ENCODE data around the genes UBTD1 and HOGA1.

GRCh38 chr10:96567432-96567905 is 19.3 kb downstream of the TM9SF3 start:
- PRO-cap: no peak
- RRBS: no CpG with 5 or more reads among the region's 2 CpGs

GRCh38 chr10:96610772-96611343 is 24.0 kb upstream of the TM9SF3 start:
- PRO-cap: no peak
- RRBS: no CpG with 5 or more reads among the region's 7 CpGs

GRCh38 chr10:96673289-96674130 is 46.8 kb downstream of the PIK3AP1 start:
- PRO-cap: no peak
- RRBS: no CpG with 5 or more reads among the region's 11 CpGs

DNA sequence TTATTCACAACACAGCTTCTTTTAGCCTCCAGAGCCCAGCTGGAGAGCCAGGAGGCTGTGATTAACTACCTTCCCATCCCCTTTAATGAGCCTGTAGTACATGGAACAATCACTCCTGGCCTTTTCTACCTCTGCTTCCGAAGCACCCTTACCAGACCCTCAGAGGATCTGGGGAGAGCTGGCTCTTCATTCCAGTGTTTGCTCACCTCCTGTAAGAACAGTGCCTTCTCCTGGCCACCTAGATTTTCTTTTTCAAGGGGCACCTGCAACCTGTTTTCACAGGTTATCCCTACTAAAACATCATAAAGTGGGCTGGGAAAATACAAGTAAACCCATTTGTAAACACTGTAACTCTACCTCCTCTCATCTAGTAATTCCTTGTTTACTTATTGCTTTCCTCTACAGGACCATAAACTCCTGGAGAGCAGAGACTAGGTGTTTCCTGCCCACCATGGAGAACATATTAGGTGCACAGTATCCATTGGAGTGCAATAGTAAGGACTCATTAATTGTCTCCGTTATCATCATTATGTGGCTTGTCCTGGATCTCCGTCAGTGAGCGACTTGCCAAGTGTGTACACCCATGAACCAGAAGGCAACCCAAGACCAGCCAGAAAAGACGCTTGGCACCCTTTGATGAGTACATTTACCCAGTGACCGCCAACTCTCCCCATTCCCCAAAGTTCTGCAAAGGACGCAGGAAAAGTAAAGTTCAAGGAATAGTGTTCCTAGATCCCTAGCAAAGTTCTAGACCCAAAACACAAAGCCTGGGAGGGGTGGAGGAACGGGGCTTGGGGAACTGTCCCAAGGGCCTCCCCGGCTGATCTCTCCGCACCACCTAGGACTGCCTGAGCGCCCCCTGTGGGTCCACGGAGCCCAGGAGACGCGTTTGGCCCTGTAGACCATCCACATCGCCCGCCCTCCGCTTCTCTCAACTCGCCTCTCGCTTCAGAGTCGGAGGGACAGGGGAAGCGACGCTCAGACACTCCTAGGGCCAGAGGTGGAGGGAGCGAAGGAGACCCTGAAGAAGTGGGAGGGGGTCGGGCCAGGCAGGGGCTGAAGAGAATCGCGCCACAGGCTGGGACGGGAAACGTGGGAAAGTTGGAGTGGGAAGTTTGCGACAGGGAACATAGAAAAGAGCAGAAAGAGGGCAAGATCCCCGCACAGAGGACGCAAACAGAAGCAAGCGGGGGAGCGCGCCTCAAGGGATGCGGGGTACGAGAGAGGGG is 784 bp downstream of the PIK3AP1 start:
- PRO-cap: bidirectional peak, plus-strand start at position 951 of the sequence, minus-strand start at position 822 of the sequence
- RRBS: no CpG with 5 or more reads among the region's 36 CpGs

DNA sequence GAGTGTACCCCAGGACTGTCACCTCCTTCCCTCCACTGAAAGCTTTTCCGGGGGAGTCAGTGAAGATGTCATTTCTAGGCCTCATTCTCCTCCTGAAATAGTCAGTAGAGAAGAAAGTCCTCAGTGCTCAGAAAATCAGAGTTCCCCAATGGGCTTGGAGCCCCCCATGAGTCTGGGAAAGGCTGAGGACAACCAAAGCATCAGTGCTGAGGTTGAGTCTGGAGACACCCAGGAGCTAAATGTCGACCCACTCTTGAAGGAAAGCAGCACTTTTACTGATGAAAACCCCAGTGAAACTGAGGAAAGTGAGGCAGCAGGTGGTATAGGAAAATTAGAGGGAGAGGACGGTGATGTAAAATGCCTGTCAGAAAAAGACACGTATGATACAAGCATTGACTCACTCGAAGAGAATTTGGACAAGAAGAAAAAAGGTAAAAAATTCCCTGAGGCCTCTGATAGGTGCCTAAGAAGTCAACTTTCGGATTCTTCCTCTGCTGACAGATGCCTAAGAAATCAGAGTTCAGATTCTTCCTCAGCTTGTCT is 150.4 kb downstream of the LCOR start:
- PRO-cap: no peak
- RRBS: no CpG with 5 or more reads among the region's 6 CpGs

GRCh38 chr10:96984712-96985118 is 152.6 kb downstream of the LCOR start:
- PRO-cap: no peak
- RRBS: no CpG with 5 or more reads among the region's 12 CpGs

GRCh38 chr10:97274867-97275264 is 17.6 kb downstream of the ARHGAP19 start:
- PRO-cap: no peak
- RRBS: no CpG with 5 or more reads among the region's 10 CpGs

DNA sequence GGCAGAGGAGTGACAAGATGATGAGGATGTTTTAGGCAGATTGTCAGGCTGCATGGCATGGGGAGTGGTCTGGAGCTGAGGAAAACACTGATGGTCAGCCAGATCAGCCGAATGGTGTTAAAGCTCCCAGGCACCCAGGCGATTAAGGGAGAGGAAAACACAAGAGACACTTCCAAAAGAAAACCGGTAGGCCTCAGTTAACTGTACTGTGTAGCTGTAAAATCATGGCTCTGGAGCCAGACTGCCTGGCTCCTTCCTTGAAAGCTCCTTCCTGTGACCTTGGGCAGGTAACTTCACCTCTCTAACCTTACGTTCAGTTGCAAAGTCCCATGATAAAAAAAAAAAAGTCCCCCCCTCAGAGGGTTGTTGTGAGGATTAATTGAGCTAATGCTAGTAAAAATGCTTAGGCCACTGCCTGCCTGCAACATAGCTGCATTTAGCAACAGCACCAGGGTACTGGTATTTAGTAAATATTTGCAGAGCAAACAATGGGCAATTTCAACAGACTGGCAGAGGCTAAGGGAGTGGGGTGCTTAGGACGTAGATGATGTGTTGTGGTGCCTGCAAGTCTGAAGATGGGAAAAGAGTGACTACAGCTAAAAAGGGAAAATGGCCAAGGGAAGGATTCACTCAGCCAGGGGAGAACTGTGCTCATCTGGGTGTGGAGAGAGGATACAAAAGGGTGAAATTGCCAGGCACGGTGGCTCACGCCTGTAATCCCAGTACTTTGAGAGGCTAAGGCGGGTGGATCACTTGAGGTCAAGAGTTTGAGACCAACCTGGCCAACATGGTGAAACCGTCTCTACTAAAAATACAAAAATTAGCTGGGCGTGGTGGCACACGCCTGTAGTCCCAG is 6.7 kb downstream of the FRAT2 start:
- PRO-cap: no peak
- RRBS: no CpG with 5 or more reads among the region's 11 CpGs

- PRO-cap: no peak
- RRBS: no CpG with 5 or more reads among the region's 2 CpGs
Observed at GRCh38 chr10:97356541-97356945, 22.0 kb upstream of the FRAT2 start.

DNA sequence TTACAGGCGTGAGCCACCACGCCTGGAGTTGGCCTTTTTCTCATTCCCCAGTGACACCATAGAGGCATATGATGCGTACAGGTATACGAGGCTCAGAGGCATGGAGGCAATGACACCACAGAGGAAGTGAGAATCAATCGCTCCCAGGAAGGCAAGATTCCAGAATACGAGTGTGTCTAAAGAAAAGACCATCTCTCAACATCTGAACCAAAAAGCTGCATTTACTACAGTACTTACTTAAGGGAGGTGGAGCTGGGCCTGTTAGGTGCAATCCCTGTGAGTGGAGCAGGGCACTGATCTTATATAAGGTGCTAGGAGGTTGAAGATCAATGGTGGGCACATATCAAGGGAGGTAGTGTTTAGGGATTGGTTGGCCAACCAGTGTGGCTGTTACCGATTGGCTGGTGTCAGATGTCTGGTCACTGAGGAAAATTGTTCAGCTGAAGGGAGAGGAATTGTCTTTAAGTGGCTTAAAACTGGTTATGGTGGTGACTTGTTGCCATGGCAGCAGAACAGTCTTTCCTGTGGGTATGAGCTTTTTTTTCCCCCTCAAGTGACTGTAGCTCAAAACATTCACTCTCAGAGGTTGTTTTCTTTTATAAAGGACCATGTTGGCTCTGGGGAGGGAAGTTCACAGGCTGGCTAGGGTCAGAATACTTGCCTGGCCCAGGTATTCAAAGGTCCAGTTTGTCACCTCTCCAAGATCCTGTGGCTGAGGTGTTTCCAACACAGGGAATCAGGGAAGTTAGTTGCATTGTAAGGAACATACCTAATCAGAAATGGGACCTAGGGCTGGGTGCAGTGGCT is 12.1 kb upstream of the PGAM1 start:
- PRO-cap: no peak
- RRBS: no CpG with 5 or more reads among the region's 7 CpGs

GRCh38 chr10:97422905-97423627 is 2.9 kb upstream of the PGAM1 start:
- PRO-cap: no peak
- RRBS: no CpG with 5 or more reads among the region's 8 CpGs

GRCh38 chr10:97455302-97455922 is 9.4 kb downstream of the ZDHHC16 start:
- PRO-cap: no peak
- RRBS: no CpG with 5 or more reads among the region's 6 CpGs

DNA sequence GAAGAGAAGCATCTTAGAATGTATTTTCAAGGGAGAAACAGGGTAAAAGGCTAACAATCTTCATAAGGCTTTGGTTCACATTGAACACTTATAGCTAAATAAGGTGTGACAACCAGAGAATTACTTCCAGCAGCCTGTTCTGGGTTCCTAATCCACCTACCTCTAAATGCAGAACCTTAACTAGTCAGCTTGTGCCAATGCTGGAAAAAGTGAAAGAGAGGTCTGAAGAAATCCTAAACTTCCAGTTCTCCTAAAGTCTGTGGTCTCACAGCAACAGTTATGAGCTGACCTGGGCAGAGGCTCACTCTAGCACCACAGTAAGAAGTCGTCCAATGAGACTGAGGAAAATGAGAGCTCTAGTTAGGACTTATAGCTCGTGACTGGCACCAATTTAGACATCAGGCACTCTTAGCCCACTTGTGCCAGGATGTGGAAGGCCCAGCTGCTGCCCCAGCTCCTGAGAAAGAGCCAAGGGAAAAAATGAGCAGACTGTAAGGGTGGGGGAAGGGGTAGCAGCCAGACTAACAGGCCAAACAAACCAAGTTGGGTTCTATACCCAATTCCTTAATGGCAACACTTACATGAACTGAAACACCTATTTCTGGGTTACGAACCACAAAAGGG is 7.7 kb downstream of the MMS19 start:
- PRO-cap: no peak
- RRBS: no CpG with 5 or more reads among the region's 3 CpGs

DNA sequence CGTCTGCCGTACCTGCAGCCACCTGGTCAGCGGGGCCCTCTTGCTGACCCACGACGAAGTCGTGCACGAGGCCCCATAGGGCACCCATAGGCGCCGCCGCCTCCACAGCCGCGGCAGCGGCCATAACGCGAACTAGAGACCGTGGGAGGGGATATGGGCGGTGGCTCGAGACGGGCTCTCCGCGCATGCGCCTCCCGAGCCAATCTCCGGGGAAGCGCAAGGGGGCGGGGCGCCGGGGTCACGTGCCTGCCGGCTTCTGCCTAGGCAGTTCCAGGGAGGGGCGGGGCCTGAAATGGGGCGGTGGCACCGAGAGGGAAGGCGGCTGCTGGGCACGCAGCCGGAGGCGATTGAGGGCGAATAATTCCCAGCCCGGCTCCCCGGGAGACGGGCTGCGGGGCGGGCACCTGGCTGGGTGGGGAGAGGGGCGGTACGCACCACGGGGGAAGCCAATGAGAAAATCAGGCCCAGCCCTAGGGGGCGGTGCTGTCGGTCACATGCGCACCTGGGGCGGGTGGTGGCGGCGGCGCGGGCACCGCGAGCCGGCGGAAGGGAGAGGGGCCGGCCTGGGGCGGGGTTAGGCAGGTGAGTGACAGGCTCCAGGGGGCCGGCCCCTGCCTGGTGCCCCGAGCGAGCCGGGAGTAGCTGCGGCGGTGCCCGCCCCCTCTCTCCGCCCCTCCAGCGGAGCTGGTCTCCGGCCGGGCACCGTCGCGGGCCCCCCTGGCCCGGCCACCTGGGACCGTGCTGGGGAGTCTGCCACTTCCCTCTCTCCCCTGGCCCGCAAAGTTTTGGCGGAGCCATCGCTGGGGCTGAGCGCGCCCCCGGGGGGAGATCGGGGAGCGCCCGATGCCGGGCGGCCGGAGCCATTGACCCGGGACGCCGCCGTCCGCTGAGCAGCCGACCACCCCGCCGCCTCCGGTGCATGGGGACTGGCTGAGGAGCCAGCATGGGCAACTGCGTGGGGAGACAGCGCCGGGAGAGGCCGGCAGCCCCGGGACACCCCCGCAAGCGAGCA is at the start of gene UBTD1:
Gene UBTD1, plus strand, starts transcription at position 664 of the 1,012 bp plus-strand sequence.
- PRO-cap: bidirectional peak, plus-strand start at position 290 of the sequence, minus-strand start at position 134 of the sequence; bidirectional peak, plus-strand start at position 626 of the sequence, minus-strand start at position 549 of the sequence
- RRBS: 2% methylated on average over 35 of the region's 104 CpGs

DNA sequence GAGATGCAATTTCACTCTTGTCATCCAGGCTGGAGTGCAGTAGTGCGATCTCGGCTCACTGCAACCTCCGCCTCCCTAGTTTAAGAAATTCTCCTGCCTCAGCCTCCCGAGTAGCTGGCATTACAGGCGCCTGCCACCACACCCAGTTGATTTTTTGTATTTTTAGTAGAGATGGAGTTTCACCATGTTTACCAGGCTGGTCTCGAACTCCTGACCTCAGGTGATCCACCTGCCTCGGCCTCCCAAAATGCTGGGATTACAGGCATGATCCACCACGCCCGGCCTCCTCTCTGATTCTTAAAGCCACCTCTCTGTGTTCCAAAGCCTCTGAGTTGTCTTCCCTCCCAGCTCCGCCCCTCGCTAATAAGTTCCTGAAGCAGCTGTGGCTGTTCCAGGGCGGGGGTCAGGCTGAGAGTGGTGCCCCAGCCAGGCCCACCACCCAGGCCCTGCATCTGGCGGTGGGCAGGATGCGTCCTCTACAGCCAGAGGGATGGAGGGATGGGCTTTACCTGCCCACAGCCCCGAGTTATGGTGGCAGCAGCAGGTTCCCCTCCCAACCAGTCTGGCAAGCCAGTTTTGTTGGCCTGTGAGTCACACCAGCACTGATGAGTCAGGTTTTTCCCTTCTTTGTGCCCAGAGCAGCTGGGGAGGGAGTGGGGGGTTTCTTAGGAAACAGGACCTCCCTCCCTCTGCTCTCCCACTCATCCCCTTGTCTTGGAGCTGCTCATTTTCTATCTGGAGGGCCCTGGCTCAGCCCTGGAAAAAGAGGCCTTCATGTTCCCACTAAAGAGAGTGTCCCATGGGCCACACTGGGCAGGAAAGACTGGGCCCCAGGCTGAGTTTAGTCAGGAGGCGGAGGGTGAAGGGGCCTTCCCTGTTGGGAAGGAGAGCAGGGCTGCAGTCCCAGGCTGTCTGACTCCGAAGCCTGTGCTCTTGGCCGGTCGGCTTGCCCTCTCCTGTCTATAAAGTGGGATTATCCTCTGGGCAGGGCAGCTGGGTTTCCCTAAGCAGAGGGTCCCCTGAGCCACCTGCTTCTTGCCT is 30.5 kb upstream of the ANKRD2 start:
- PRO-cap: no peak
- RRBS: no CpG with 5 or more reads among the region's 19 CpGs

GRCh38 chr10:97549853-97550763 is 22.5 kb upstream of the ANKRD2 start:
- PRO-cap: no peak
- RRBS: no CpG with 5 or more reads among the region's 19 CpGs

GRCh38 chr10:97574641-97575292 is 2.2 kb downstream of the ANKRD2 start:
- PRO-cap: no peak
- RRBS: no CpG with 5 or more reads among the region's 3 CpGs

GRCh38 chr10:97583781-97584826 is at the start of gene HOGA1:
HOGA1 (plus strand) TSS chr10:97584389.
- PRO-cap: bidirectional peak, plus-strand start at chr10:97584333, minus-strand start at chr10:97584143; unidirectional peak, plus-strand start at chr10:97584678
- RRBS: no CpG with 5 or more reads among the region's 9 CpGs

DNA sequence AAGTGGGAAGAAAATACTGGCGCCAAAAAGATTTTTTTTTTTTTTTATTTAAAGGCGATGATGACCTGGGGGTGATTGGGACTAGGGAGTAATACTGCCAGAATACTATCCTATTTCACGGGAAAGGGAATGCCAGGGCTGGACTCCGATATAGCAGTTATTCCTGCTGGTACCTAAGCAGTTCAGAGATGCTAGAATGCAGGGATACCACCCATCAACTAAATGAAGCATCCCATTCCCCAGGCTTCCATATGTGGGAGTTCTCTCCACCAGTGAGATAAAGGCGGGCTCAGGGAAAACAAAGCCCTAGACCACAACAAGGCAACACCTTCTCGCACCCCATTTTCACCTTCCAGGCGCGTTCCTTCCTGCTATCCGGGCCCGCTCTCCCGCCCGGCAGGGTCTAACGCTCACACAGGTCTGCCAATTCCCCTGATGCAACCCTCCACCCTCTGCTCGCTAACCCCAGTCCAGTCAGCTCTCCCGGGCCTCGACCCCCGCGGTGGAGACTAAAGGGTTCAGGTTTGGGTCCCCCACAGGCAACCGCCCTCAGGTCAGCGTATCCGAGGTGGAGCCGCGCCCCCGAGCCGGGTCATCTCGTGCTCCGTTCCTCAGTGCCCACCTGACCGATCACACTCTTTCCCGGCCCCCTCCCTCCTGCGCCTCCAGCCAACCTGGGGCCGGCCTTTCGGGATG is 479 bp downstream of the MORN4 start:
- PRO-cap: no peak
- RRBS: 1% methylated on average over 20 of the region's 32 CpGs

- PRO-cap: bidirectional peak, plus-strand start at chr10:97714954, minus-strand start at chr10:97714743
- RRBS: 8% methylated on average over 13 of the region's 23 CpGs
Observed at GRCh38 chr10:97714835-97715632, 1.5 kb downstream of the MARVELD1 start.